Transverse colon (tissue), 4 donors: ENCODE results near the genes ICAM5 and TSPAN16.

DNA sequence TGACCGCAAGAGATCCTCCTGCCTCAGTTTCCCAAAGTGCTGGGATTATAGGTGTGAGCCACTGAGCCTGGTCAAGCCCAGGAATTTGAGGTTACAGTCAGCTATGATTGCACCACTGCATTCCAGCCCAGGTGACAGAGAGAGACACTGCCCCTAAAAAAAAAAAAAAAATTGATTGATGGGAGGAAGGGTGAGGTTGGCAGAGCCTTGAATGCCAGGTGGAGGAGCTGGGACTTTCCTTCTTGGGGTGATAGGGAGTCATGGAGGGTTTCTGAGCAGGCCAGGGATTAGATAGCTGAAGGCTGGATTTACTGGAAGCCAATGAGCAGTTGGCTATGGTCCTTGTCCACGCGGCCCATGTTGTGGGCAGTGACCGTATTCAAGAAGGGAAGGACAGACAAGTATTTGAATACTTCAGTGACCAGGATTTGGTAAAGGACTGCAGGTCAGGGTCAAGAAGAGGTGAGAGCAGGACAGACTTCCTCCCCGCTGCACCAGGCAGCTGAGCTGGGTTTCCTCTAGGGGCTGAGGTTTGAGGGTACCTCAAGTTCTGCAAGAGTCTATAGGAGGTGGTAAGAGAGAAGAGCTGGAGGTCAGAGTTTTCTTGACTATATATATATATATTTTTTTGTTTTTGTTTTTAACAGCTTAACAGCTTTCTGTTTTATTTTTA is 6.9 kb upstream of the ICAM4 start:
- PRO-cap: no peak
- RAMPAGE, long total RNA, 4 experiments: no peak in any of the 4 experiments

DNA sequence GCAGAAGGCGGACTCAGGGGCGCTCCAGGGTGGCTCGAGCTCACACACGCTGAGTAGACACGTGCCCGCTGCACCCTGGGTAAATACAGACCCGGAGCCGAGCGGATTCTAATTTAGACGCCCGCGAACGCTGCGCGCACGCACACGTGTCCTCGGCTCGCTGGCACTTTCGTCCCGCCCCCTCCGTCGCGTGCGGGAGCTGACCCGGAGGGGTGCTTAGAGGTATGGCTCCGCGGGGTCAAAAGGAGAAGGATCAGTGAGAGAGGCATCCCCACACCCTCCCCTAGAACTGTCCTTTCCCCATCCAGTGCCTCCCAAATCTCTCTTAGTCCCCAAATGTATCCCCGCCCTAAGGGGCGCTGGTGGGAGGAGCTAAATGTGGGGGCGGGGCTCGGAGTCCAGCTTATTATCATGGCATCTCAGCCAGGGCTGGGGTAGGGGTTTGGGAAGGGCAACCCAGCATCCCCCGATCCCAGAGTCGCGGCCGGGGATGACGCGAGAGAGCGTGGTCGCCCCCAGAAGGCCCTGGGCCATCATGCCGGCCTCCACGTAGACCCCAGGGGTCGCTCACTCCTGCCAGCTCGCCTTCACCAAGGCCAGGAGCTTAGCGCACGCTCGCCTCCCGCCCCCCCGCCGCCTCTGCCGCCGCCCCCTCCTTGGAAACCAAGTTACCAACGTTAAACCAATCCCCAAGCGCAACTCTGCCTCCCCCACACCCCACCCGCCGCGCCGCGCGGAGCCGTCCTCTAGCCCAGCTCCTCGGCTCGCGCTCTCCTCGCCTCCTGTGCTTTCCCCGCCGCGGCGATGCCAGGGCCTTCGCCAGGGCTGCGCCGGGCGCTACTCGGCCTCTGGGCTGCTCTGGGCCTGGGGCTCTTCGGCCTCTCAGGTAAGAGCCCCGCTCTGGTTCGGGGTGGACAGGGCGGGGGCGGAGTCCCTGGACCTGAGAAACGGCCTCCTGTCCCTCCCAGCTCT is at the start of gene ICAM5:
Gene ICAM5, plus strand, starts transcription at position 713 of the 972 bp plus-strand sequence.
- PRO-cap: unidirectional peak, plus-strand start at position 116 of the sequence
- RAMPAGE, long total RNA, 4 experiments: no peak in any of the 4 experiments

- PRO-cap: unidirectional peak, minus-strand start at chr19:10405649
- RAMPAGE, long total RNA, 4 experiments: no peak in any of the 4 experiments
Observed at GRCh38 chr19:10405463-10405879, 2.1 kb upstream of the CDC37 start.

- PRO-cap: no peak
- RAMPAGE, long total RNA, 4 experiments: start-site peak on the plus strand in 1 of 4 experiments, at chr19:10643881-10643957 at its widest, 108 reads per replicate
Observed at GRCh38 chr19:10643725-10644815, 10.1 kb upstream of the ILF3 start.

GRCh38 chr19:10646577-10647220 is 7.4 kb upstream of the ILF3 start:
- PRO-cap: no peak
- RAMPAGE, long total RNA, 4 experiments: no peak in any of the 4 experiments

GRCh38 chr19:10653491-10654209 is 496 bp upstream of the ILF3 start:
- PRO-cap: bidirectional peak, plus-strand start at chr19:10653605, minus-strand start at chr19:10653446; unidirectional peak, minus-strand start at chr19:10653715; bidirectional peak, plus-strand start at chr19:10654043, minus-strand start at chr19:10653844
- RAMPAGE, long total RNA, 4 experiments: start-site peak on the minus strand in 3 of 4 experiments, at chr19:10653789-10653879 at its widest, 8 to 61 reads per replicate

GRCh38 chr19:10712546-10713515 is 5.0 kb upstream of the DNM2 start:
- PRO-cap: bidirectional peak, plus-strand start at chr19:10712882, minus-strand start at chr19:10712626; bidirectional peak, plus-strand start at chr19:10712977, minus-strand start at chr19:10712982; bidirectional peak, plus-strand start at chr19:10713675, minus-strand start at chr19:10713422
- RAMPAGE, long total RNA, 4 experiments: start-site peak on the plus strand in 2 of 4 experiments, at chr19:10712775-10712985 at its widest, 21 to 268 reads per replicate

DNA sequence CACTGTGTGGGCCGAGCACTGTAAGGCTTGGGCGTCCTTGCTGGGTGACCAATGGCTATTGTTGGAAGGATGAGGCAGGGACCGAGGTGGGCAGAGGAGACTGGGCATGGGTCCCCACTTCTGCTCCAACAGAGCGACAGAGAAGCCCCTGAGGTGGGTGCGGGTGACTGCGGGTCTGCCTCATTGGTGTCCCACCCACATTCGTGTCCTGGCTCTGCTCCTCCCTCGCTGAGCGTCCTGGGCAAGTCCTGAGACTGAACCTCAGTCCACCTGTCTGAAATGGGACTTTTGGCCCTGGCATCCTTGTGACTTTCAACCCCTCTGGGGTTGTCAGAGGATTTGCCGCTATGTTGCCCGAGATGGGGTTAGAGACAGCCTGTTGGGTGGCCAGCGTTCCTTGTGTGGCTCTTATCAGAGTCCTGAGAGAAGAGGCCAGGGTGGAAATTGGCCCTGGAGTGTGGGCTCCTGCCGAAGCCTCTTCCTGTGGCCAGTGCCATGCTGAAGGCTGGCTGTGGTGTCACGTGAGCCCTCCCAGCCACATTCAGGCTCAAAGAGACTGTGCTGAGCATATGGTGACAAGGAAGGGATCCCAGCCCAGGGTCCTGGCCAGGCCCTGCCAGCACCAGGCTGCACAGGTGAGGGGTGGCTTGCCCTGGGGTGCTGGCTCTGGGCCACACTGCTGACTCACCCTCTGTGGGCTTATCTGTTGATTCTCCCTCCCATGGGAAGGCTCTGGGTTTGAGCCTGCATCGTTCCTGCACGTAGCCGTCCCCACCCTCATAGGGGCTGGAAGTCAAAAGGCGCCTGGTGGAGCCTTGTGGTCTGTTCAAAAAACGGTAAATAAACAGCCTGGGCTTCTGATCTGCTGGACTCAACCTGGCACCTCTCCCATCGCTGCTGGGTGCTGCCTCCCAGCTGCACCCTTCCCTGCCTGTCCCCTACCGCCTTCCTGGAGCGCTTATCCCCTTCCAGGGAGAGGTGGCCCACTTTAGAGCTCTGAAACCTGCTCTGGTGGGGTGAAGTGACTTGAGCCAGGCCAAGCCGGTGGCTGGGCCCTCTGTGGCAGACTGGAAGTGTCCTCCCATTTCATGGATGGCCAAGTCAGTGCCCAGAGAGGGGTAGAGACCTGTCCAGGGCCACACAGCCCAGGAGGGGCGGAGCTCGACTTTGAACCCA is 31.0 kb downstream of the DNM2 start:
- PRO-cap: bidirectional peak, plus-strand start at position 570 of the sequence, minus-strand start at position 399 of the sequence; bidirectional peak, plus-strand start outside the sequence, minus-strand start at position 937 of the sequence
- RAMPAGE, long total RNA, 4 experiments: start-site peak on the plus strand in 1 of 4 experiments, centred at positions 163 to 489 of the sequence, 7 to 10 reads per replicate

- PRO-cap: unidirectional peak, minus-strand start at chr19:10761748
- RAMPAGE, long total RNA, 4 experiments: no peak in any of the 4 experiments
Observed at GRCh38 chr19:10761544-10762219, 43.8 kb downstream of the DNM2 start.

- PRO-cap: no peak
- RAMPAGE, long total RNA, 4 experiments: no peak in any of the 4 experiments
Observed at GRCh38 chr19:10796825-10797203, 39.2 kb downstream of the TMED1 start.

DNA sequence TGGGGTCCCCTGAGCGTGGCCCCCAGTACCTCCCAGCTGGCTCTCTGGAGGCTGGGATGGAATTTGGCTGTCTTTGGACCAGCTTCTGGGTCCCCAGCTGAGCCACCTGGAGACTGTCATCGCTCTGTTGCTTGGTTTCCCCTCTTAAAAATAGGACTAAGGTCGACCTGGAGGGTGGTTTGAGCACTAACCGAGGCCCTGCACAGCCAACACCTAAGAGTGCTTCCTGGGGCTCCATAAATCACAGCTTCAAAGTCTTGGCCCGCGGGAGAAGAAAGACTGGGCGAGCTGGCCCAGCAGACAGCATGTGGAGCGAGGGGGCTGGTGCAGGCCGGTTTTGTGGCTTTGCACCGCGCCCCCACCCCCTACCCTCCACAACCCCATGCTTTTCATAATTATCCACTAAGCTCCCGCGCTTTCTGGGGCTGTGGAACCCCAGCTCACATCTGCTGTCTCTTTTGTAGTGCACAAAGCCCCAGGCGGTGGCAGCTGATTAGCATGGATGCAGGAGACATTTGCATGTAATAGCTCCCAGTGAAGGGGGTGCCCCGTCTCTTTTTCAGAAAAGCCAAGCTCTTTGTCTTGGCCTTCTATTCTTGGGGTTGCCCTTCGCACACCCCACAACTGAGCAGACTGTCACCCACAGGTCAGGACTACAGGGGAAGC is 17.1 kb downstream of the CARM1 start:
- PRO-cap: no peak
- RAMPAGE, long total RNA, 4 experiments: no peak in any of the 4 experiments

GRCh38 chr19:10896394-10896756 is 25.0 kb downstream of the CARM1 start:
- PRO-cap: no peak
- RAMPAGE, long total RNA, 4 experiments: no peak in any of the 4 experiments

DNA sequence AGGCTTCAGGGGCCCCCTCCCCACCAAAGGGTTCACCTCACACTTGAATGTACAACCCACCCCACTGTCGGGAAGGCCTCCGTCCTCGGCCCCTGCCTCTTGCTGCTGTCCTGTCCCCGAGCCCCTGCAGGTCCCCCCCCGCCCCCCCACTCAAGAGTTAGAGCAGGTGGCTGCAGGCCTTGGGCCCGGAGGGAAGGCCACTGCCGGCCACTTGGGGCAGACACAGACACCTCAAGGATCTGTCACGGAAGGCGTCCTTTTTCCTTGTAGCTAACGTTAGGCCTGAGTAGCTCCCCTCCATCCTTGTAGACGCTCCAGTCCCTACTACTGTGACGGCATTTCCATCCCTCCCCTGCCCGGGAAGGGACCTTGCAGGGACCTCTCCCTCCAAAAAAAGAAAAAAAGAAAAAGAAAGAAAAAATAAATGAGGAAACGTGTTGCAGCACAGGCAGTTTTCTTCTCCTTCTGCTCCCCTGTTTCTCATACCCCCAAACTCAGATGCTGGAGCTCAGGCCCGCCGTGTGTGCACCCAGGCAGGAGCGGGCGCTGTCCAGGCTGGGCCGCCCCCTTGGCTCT is 6.0 kb downstream of the YIPF2 start:
- PRO-cap: unidirectional peak, minus-strand start at position 90 of the sequence
- RAMPAGE, long total RNA, 4 experiments: start-site peak on the plus strand in 1 of 4 experiments, centred at position 285 of the sequence, 12 reads per replicate

- PRO-cap: no peak
- RAMPAGE, long total RNA, 4 experiments: start-site peak on the plus strand in 1 of 4 experiments, at chr19:11034168-11034200 at its widest, 25 reads per replicate
Observed at GRCh38 chr19:11033851-11034388, 55.3 kb upstream of the LDLR start.

DNA sequence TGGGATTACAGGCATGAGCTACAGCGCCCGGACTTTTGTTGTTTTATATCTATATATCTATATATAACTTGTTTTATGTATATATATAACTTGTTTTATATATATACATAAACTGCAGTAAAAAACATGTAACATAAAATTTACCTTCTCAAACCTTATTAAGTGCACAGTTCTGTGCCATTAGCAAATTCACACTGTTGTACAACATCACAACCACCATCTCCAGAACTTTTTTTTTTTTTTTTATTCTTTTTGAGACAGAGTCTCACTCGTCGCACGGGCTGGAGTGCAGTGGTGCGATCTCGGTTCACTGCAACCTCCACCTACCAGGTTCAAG is 20.2 kb downstream of the LDLR start:
- PRO-cap: no peak
- RAMPAGE, long total RNA, 4 experiments: no peak in any of the 4 experiments

DNA sequence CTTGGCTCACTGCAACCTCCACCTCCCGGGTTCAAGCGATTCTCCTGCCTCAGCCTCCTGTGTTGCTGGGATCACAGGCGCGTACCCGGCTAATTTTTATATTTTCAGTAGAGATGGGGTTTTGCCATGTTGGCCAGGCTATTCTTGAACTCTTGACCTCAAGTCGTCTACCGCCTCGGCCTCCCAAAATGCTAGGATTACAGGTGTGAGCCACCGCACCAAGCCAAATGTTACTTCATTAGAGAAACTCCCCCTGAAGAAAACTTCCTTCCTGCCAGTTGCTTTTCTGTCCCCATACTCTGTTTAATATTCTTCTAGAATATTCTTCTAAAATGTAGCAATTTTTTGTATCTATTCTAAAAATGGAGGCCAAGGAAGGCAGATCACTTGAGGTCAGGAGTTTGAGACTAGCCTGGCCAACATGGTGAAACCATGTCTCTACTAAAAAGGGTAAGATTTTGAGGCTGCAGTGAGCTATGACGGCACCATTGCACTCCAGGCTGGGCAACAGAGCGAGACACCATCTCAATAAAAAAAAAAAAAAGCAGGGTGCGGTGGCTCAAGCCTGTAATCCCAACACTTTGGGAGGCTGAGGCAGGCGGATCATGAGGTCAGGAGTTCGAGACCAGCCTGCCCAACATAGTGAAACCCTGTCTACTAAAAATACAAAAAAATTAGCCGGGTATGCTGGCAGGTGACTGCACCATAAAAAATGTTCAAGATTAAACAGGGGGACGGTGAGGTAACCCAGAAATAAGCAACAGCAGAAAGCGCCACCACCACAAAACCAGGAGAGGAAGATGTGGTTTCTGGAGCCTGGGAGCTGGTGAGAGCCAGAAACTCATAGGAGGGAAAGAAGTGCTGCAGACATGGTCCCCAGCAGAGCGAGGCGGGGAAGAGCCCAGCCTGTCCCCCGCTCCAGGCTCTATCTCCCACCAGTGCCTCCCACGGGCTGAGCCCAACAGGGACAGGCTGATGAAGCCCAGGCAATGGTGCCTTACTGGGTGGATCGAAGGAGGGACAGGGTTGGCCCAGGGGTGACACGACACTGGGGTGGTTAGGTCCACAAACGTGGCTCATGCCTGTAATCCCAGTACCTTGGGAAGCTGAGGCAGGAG is 19.4 kb downstream of the SPC24 start:
- PRO-cap: no peak
- RAMPAGE, long total RNA, 4 experiments: no peak in any of the 4 experiments

GRCh38 chr19:11191141-11191919 is 6.0 kb downstream of the KANK2 start:
- PRO-cap: unidirectional peak, plus-strand start at chr19:11191660
- RAMPAGE, long total RNA, 4 experiments: no peak in any of the 4 experiments

- PRO-cap: no peak
- RAMPAGE, long total RNA, 4 experiments: start-site peak on the minus strand in 1 of 4 experiments, at chr19:11208534-11208956 at its widest, 9 reads per replicate
Observed at GRCh38 chr19:11208552-11209236, 11.3 kb upstream of the KANK2 start.

DNA sequence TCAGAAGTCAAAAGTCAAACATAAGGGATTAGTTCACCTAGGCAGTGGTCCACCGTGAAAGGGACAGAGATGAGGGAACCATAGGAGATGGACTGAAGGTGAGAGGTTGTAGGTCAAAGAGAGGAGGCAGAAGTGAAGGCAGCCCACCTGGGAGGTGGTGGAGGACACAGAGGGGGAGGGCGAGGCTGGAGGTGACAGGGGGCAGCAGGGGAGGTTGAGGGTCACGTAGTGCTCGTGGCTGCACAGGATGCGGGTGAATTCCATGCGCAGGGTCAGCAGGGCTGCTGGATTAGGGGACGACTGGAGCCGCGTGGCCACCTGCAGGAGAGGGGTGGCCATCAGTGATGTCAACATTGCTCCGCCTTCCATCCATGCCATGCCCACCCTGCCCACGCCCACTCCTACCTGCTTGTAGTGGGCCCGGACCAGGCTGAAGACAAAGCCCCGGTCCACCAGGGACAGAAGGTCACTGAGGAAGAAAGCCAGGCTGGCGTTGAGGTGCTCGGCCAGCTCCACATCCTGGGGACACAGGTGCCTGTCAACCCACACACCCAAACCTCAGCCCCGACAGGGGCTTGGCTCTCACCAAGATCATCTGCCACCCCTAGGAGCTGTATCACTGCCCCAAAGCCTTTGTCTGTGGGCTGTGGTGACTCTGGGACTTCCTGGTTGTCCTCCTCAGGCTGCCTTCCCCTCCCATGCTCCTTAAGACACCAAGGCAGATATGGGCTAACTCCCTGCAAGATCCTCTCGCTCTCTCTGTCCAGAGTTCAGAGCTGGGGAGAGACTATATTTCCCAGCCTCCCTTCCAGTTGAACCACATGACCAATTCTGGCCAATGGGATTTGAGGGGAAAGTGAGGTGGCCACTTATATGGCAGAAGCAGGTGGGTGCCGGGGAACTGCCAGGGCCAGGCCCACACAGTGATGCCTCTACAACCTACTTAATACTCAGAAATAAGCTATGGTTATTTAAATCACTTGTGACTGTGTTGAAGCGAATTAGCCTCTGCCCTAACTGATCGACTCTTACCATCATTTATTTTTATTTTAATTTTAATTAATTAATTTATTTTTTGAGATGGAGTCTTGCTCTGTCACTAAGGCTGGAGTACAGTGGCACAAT is 16.5 kb upstream of the ANGPTL8 start:
- PRO-cap: no peak
- RAMPAGE, long total RNA, 4 experiments: start-site peak on the minus strand in 1 of 4 experiments, centred at position 440 of the sequence, 19 reads per replicate

DNA sequence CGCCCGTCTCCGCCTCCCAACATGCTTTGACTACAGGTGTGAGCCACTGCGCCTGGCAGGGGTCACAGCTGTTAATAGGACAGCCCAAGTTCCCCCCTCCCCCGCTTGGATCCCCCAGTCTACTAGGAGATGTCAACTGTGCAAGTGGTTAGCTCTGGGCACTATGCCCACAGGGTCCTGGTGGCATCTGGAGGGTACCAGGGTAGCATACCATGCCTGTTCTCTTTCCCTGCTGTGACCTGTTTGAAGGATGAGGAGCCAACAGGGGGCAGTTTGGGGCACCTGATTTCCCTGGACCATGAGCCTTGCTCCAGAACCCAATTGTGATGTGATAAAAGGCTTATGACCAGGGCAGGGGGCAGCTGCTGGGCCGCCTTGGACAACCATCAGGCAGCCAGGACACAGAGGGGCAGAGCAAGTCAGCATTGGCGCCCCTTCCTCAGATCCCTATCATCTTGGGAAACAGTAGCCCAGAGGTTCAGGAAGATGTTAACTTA is at the start of gene TSPAN16:
Gene TSPAN16, plus strand, starts transcription at position 389 of the 497 bp plus-strand sequence.
- PRO-cap: no peak
- RAMPAGE, long total RNA, 4 experiments: no peak in any of the 4 experiments